NCI-H460 (cell line): ENCODE results near the gene PCDH1.

DNA sequence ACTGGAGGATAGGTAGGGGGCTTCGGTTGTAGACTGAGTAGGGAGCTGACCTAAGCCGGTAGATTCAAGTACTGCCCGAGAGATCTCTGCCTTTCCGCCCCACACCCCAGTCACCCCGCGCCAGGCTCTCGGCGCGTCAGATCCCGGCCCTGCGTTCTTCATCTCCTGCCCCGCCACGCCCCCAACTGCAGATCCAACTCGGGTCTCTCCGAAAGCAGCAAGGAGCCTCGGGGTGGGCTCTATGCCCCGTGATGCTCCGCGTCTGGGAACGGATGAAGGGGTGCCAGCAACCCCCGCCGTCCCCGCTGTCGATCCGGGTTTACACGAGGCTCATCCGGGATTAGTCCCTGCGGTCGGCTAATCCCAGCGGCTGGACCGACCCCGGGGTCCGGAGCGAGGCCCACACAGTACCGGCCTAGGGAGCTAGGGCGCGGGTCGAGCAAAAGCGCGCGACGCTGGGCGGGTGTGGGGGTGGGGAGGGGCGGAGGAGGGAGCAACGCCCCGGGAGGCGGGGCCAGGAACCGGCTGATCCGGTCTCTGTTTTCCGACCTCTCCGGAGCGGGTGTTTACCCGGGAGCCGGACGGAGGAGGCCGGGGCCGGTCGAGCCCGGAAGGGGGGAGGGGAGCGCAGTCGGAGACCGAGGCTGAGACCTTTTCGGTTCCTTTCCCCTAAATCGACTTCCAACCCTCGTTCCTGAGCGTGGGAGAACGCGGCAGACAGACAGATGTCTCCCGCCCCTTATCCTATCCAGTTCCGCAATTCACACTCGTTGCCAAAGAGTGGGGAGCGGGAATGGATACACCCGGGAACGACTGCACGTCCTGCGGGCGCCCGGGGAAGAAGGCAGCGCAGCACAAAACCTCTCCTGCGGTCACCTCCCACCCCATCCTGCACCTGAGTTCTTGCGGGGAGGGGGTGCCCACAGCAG is 28.7 kb downstream of the PCDH1 start:
RAMPAGE:
- cytosol, long total RNA, result no peak
- long total RNA, result no peak
- nucleus, long total RNA, result no peak

DNA sequence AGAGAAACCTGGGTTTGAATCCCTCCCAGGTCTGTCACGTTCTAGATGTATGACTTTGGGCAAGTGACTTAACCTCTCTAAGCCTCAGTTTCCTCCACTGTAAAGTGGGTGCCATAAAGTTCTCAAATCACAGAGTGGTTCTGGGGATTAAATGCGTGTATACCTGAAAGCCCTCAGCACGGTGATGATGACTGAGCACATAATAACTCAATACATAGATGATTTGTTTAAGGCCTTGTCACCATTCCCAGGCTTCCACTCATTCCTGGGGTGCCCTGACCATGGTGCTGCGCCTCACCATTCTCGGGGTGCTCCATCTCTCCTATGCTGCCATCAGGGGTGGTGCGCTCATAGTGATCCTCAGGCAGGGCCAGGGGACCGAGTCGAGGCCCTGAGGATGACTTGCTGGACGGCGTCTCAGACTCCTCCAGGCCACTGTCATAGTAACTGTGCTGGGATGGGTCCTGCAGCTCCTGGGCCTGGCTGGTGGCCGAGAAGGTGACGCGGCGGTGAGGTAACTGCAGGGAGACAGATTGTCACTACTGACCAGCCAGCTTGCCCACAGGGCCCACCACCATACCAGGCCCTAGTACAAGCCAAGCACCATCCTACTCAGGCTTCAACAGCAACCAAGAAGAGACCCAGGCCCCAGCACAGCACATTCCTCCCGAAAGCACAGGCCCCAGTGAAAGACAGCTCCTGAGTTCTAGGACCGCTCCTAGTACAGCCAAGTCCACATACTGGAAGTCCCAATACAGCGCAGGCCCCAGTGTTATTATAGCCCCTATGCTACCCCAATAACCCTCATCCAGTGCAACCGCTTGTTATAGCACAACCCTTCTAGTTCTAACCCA is 21.0 kb downstream of the PCDH1 start:
RAMPAGE:
- cytosol, long total RNA, result no peak
- long total RNA, result no peak
- nucleus, long total RNA, result no peak

RAMPAGE:
- cytosol, long total RNA, result no peak
- long total RNA, result no peak
- nucleus, long total RNA, result no peak
These were observed 13.9 kb downstream of the PCDH1 start for GRCh38 chr5:141864159-141864816.

DNA sequence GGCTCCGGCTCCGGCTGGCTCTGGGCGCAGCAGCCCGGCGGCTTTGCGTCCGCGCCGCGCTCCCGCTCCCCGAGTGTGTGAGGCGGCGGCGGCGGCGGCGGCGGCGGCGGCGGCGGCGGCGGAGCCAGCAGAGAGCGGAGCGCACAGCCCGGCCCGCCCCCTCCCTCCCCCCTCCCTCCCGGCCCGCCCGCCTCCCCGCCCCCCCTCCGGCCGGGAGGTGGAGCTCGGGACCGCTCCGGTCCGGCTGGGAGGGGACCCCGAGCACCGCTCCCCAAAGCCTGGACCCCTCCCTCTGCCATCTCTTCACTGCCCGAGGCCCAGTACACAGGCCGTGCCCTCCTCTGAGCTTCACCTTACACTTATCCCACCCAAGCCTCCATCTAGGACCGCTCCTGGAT is at the start of gene PCDH1:
Gene PCDH1, minus strand, starts transcription at position 79 of the 398 bp plus-strand sequence.
RAMPAGE:
- cytosol, long total RNA, result no peak
- long total RNA, result no peak
- nucleus, long total RNA, result no peak

DNA sequence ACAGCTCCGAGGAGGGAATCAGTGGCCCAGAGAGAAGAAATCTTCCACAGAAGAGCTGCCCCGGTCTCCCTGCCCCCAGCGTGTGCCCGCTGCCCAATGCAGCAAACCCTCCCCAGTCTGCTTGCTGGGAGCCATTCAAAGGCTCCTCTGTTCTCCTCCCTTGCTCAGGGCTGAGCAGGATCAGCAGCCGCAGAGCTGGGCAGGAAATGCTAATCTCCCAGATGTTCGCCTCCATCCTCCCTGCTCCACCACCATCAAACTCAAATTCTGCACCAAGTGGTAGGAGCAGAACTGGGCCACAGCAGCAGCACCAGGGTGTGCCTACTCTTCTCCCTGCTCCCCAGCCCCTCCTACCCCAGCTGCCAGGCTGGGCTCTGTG is 1.7 kb upstream of the PCDH1 start:
RAMPAGE:
- cytosol, long total RNA, result no peak
- long total RNA, result no peak
- nucleus, long total RNA, result no peak

GRCh38 chr5:141957237-141958000 is 583 bp downstream of the PCDH12 start:
RAMPAGE:
- cytosol, long total RNA, result no peak
- long total RNA, result no peak
- nucleus, long total RNA, result no peak

RAMPAGE:
- cytosol, long total RNA, result no peak
- long total RNA, result no peak
- nucleus, long total RNA, result no peak
These were observed 20.4 kb upstream of the NDFIP1 start for GRCh38 chr5:142088073-142088684.

RAMPAGE:
- cytosol, long total RNA, result no peak
- long total RNA, result no peak
- nucleus, long total RNA, result no peak
These were observed 28.8 kb downstream of the NDFIP1 start for GRCh38 chr5:142137108-142138110.

GRCh38 chr5:142166328-142166936 is 57.9 kb downstream of the NDFIP1 start:
RAMPAGE:
- cytosol, long total RNA, result no peak
- long total RNA, result no peak
- nucleus, long total RNA, result no peak

RAMPAGE:
- cytosol, long total RNA, result no peak
- long total RNA, result no peak
- nucleus, long total RNA, result no peak
These were observed 27.9 kb downstream of the SPRY4 start for GRCh38 chr5:142296794-142297468.

DNA sequence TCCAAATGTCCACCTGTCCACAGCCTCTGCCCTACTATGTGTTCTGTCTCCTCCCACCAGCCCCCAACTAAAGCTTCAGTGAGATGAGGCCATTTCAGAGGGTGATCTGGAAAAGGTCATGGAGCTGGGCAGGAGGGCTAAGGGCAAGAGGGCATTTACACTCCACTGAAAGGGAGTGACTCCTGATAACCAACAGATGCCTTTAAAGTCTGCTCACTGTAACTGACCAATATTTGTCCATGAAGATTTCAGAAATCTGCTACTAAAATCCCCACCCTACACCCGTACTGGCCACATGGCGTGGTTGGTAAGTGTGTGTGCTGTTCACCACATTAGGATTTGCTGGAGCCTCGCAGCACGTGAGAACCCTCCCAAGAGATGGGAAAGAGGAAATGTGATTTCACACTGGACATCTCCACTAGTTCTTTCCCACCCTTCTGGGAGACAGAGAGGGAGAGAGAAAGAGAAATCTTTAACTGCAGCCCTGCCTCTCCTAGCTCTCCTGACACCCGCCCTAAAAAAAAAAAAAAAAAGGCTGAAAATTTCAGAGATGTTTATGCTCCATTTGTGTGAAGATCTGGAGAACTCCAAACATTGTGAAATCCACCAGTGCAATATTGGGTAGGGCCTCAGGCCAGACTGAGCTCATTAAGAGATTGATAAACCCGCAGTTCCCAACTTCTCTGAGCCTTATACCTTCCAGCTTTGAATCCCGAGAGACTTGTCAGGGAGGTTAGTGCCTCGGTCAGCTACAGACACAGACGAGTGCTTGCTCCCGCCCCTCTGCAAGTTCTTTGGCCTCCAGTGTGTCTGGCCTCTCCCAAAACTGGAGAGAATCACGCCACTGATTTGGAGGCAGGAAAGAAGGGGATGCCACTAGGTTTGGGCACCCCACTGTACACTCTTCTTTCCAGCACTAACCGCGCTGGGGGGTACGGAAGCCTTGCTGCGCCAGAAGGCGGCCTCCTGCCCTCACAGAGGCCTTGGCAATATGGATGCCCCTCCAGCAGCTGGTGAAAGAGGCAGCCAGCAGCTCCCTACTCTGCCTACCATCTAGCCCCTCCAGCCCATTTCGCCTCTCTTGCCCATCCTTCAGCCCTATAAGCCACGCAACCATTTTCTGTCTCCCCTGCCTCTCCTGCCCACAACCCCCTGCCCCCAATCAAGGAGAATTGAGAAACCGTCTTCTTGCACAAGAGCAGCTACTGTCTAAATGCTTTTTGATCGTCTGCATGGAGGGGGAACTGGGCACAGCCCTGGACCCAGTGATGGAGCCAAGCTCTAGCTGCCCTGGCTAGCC is 1.8 kb downstream of the SPRY4 start:
RAMPAGE:
- cytosol, long total RNA, result no peak
- long total RNA, result no peak
- nucleus, long total RNA, result no peak

DNA sequence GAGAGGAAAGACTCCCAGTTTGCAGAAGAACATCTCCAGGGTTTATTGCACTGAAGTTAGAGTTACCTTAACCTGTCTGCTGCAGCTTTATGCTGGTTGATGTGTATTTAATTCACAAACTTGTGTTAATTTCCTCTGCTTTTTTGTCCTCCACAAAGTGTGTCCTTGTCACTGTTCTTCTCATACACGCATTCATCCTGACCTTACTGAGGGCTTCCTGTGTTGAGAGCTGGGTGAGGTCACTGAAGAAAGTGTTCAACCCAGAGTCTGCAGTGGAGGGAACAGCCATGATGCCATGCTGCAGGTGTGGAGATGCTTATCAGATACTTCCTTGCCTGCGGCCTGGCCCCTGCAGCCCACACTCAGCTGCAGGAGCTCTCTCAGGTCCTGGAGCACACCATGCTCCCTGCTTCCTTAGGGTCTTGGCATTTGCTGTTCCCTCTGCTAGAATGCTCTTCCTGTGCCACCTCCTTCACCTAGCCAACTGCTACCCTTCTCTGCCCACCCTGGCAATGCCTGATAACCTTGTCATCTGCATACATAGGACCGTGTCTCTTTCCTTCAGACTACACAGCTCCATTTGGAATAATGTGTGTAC is 108.1 kb upstream of the SPRY4 start:
RAMPAGE:
- cytosol, long total RNA, result no peak
- long total RNA, result no peak
- nucleus, long total RNA, result no peak

DNA sequence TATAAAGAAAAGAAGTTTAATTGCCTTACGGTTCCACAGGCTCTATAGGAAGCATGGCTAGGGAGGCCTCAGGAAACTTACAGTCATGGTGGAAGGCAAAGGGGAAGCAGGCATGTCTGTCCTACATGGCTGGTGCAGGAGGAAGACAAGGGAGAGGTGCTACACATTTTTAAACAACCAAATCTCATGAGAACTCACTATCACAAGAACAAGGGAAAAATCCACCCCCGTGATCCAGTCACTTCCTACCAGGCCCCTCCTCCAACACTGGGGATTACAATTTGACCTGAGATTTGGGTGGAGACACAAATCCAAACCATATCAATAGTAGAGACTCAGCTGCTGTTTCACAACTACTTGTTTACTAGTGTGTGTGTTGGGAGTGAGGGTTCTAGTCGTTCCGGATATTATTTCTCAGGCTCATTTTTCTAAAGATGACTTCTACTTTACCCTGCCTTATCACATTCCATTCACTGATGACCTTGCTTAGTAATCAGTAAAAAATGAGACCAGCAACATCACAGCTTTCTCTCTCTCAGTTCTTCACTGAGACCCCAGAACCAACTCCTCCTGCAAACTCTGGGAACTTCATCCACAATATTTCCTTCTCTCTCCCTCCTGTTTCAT is 121.3 kb upstream of the SPRY4 start:
RAMPAGE:
- cytosol, long total RNA, result no peak
- long total RNA, result no peak
- nucleus, long total RNA, result no peak

RAMPAGE:
- cytosol, long total RNA, result no peak
- long total RNA, result no peak
- nucleus, long total RNA, result no peak
These were observed 121.9 kb upstream of the SPRY4 start for GRCh38 chr5:142446592-142447342.

DNA sequence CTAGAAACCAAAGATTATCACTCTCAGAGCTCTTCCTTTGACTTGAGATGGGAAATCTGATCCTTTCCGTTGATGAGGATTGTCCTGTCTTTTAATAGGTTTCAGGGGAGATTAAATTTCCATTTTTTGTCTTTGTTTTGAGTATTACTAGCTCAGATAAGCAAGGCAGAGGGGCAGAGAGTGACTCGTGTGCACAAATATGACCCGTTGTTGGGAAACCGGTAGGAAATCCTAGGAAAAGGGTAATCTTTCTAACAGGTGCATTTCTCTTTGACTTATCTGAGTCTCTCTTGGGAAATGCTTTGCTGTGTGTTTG is 164.3 kb downstream of the FGF1 start:
RAMPAGE:
- cytosol, long total RNA, result no peak
- long total RNA, result no peak
- nucleus, long total RNA, result no peak

RAMPAGE:
- cytosol, long total RNA, result no peak
- long total RNA, result no peak
- nucleus, long total RNA, result no peak
These were observed 1.3 kb downstream of the FGF1 start for GRCh38 chr5:142684280-142685335.

GRCh38 chr5:142698988-142699312 is 13.1 kb upstream of the FGF1 start:
RAMPAGE:
- cytosol, long total RNA, result no peak
- long total RNA, result no peak
- nucleus, long total RNA, result no peak

RAMPAGE:
- cytosol, long total RNA, result no peak
- long total RNA, result no peak
- nucleus, long total RNA, result no peak
These were observed 17.2 kb upstream of the FGF1 start for GRCh38 chr5:142703054-142703586.

DNA sequence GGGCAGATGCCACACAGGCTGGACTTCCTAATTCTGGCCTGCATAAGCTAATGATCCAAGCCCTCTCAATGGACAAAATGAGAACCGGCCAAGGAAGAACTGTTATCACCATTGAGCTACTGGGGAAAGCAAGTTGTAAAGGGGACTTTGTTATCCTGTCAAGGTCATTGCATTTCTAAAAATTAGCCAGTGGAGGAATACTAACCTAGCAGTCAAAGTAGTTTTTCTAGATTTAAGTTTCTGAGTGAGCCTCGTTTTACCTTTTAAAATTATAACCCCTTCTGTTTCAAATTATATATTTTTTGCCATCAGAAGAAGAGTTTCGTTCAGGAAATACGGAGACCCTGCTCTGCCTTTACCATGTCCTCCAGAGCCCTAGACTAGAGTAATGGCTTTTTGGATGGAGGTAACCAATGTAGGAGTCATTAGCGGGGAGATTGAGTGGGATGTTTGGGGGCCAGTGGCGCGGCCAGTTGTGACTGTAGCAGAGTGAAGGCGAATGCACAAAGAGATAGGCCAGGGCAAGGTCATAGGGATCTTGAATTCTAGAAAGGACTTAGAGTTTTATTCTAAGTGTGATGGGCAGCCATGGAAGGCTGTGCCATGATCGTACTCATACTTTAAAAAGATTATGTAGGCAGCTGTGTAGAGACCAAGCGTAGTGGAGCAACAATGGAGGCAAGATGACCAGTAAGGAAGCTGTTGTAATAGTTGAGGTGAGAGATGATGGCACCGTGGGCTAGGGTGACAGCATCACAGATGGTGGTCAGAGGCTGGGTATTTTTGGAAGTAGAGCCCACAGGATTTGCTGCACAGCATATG is 7.3 kb downstream of the ARHGAP26 start:
RAMPAGE:
- cytosol, long total RNA, result no peak
- long total RNA, result no peak
- nucleus, long total RNA, result no peak

DNA sequence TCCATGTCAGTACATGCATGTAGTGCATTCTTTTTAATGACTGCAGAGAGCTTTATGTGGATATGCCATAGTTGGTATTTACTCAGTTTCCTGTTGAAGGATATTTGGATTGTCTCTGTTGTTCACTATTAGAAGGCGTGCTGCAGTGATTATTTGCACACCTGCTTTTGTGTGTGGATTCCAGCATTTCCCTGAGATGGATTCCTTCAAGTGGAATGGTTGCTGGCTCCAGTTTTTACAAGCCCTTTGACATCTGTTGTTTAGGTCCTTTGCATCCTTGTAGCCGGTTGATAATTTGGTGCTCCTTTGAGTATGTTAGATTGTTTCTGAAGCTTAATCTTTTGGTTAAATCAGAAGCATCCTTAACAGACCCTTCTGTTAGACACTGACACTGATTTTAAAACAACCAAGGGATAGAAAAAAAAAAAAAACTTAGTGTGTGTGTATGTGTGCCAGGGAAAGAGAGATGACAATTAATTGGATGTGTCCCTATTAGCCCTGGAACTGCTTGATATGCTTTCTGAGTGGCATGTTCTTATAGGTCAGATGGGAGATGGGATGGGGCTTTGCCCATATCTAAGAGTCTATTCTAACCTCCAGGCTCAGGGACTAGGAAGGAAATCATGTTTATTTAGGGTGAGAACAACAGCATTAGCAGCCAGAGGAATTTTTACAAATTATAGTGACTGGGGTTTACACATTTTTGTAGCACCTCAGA is 8.5 kb downstream of the ARHGAP26 start:
RAMPAGE:
- cytosol, long total RNA, result no peak
- long total RNA, result no peak
- nucleus, long total RNA, result no peak